Ileum (tissue), 1 donor: ENCODE measurements around a stretch of chr22.

DNA sequence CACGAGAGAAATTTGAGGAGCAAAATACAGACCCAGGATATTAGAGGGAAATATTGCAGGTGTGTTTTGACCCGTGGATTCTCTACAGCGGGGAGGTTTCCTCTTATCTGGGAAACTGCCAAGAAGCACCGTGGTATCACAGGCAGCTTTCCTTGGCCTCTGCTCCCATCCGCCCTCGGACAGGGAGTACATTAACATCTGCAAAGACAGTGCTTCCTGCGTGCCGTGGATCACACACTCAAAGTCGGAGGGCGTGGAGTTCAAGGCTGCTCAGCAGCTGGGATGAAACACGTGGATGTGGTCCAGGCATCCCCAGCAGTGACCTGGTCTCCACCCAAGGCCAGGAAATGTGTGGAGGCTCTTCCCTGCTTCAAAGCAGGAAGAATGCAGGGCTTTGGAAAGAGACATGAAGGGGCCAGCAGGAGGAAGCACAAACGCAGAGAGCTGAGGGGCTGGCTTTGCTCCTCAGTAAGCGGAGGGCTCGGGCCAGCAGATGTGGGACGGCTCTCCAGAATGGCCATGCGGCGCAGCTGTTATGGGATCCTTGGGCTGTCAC, 437.8 kb downstream of the TBC1D22A start:
- PRO-cap, result no peak

DNA sequence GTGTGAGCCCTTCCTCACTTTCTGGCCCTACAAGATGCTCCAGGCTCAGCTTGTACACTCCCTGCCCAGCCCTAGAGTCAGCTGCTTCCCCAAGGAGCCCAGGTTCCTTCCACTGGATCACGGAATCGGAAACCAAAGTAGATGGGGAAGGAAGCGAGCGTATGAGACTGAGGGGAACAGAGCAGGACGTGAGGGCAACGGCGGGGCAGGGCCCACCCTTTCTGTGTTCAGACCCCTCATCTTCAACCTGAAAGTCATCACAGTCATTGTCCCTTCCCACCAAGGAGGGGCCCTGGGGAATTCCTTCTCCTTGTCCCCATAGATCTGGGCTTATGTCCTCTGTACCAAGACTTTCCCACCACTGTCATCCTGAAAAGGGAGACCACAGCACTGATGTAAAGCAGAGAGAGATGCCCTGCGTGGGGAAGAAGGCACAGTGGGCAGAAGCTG, 605.9 kb upstream of the TAFA5 start:
- PRO-cap, result no peak

- PRO-cap, result no peak
These were observed 416.7 kb upstream of the TAFA5 start for GRCh38 chr22:48072722-48073037.

DNA sequence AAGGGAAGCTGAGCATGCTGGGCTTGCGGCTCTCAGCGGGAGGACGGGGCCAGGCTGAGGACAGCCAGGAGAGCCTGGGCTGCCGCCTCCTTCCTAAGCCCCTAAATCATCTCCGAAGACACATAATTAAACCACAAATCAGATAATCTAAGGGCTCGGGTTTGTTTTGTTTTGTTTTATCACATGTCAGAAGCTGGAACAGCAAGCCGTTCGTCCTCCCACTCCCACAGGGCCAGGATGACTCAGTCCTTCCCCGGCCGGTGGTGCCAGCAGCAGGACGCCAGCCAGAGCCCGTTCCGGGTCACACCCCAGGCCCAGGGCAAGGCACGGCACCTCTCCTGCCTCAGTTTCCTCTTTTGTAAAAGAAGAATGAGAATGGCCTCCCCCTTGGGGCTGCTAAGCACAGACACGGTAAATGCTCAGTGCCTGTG, 399.3 kb upstream of the TAFA5 start:
- PRO-cap, result no peak

DNA sequence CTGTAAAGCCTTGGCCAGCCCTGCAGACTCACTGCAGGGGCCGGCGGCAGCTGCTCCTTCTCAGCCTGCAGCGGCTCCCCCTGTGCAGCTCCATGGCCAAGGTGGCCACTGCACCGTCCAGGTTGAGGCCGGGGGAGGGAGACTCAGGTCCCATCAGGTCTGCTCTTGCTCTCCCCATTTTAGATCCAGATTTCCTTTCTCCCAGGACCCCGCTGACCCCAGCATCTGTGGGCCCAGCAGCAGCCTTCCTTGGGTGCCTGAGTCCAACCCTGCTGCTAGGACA, 122.7 kb upstream of the TAFA5 start:
- PRO-cap, result no peak

DNA sequence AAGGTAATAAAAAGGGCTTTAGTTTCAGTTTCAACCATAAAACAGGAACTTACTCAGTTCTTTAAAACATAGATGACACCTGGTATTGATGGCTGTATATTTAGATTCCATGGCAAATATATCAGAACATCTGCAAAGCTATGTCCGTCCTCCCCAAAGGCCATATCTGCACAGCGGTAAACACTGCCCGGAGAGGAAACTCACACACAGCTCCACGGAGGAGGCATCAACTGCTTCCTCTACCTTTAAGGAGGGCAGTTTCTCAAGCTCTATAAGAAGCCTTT, 345.1 kb downstream of the TAFA5 start:
- PRO-cap, result no peak

DNA sequence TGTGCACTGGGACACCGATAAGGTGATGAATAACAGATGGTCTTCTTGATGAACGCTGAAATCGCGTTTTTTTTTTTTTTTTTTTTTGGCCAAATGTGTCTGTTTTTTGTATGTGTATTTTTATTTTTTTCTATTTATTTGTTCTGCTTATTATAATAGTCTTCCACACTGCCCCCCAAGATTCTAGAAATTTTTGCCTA, 577.4 kb downstream of the TAFA5 start:
- PRO-cap, result unidirectional peak, minus-strand start at position 76 of the sequence

GRCh38 chr22:49471172-49471582, 356.5 kb downstream of the BRD1 start:
- PRO-cap, result no peak

GRCh38 chr22:49592699-49593550, 234.7 kb downstream of the BRD1 start:
- PRO-cap, result no peak

DNA sequence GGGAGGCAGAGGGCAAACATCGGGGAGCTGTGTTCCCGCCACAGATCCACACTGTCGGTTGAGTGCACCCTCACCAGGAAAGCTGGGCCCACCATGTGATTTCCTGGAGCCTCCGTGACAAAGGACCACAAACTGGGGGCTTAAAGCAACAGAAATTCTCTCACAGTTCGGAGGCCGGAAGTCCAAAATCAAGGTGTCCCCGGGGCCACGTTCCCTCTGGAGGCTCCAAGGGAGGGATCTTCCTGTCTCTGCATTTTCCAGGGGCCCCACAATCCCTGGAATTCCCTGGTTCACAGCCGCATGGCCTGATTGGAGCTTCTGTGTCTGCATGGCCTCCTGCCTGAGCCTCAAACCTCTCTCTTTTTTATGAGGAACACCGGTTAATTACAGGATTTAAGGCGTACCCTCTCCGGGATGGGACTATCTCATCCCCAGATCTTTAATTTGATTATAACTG, 169.3 kb downstream of the BRD1 start:
- PRO-cap, result no peak

DNA sequence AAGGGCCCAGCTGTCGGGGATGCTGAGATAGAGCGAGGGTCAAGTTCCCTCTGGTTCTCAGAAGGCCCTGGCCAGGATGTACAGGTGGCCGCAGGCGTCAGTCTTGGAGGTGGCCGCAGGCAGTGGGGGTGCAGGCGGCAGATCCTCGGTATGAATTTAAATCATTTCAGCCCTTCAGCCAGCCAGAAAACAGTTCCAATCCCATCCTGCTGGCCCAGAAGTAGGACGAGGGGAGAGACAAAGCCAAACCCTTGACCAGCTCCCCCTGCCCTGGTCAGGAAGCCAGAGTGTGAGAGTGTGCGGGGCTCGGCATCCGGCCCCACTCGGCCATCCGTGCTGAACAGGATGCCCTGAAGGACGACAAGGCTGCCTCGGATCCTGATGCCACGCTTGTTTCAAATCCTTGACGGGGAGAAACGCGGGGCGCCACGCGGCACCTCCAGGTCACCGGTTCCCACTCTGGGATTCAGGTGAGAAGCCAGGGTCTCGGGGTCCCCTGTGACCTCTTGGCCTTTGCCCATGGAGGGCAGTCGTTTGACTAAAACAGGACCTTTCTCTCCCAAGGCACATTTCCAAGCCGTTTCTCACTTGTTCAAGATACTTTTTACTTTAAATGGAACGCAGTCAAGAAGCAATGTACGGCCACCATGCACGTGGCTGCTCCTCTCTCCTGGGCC, 167.8 kb downstream of the BRD1 start:
- PRO-cap, result no peak

DNA sequence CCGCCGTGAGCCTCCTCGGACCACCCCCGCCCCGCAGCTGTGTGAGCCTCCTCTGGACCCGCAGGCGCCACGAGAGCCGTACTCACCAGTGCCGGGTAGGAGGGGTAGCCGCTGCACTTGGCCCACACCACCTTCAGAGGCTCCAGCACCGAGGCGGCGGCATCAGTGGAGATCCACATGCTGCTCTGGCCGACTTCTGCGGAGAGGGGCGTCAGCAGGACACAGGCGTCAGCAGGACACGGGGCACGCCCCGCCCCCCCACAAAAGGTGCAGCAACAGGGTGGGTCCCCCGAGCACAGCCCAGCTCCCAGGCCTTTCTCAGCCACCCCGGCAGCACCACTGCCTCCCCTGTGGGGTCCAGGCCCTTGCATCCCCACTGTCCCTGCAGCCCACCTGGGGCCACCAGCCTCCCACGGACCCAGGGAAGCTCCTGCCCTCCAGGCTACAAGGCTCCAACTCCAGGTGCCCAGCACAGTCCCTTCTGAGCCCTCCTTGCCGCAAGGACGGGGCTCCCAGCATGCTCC, 51.6 kb downstream of the BRD1 start:
- PRO-cap, result no peak

DNA sequence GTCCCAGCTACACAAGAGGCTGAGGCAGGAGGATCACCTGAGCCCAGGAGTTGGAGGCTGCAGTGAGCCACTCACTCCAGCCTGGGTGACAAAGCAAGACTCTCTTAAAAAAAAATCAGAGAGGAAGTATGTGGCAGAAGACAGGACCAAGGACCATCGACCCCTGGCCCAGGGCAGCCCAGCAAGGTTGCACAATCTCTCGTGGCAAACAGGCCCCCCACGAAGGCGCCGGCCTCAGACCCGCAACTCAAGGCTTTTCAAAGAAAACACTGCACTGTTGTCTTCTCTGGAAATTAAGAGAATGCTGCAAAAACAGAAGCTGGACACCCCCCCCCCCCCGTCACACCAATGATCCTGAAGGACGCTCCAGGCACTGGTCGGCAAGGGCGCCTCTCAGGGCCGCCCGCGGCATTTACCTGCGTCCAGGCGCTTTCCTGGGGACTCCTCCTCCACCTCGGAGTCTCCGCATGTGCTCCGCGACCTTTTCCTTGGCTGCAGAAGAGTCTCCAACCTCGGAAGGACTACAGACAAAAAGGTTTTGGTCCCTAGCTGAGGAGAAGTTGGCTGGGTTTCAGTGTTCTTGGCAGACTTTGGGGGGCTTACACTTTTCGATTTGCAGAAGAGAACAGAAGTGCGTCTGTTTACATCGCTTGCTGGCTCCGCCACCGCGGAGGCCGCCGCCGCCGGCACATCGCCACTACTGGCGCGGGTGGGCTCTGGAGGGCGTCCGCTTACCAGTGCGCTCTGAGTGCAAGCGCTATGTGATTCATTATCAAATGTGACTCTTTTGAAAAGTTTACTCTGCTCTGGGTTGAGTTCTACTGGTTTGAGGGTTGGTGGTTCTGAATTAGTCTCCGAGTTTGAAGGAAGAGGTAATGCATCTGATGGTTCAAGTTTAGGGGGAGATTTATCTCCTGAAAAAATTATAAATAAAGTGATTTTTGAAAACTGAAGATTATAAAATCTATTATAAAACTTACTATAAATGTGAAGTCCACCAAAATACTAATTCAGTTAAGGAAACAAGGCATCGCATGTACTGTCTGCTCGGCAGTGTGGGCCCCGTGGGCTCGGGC, 40.4 kb downstream of the BRD1 start:
- PRO-cap, result no peak

DNA sequence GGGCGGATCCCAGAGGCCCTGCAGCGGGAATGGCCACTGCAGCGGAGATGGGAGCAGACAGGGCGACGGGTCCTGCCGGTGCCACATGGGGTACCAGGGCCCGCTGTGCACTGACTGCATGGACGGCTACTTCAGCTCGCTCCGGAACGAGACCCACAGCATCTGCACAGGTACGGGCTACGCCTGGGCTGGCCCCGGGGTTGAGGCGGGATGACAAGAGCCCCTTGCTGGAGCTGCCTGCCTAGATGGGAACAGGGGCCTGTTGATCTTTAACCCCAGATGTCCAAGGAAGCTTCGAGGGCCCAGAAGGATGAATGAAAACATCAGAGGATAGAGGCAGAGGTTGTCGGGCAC, 3.1 kb downstream of the CRELD2 start:
- PRO-cap, result no peak

DNA sequence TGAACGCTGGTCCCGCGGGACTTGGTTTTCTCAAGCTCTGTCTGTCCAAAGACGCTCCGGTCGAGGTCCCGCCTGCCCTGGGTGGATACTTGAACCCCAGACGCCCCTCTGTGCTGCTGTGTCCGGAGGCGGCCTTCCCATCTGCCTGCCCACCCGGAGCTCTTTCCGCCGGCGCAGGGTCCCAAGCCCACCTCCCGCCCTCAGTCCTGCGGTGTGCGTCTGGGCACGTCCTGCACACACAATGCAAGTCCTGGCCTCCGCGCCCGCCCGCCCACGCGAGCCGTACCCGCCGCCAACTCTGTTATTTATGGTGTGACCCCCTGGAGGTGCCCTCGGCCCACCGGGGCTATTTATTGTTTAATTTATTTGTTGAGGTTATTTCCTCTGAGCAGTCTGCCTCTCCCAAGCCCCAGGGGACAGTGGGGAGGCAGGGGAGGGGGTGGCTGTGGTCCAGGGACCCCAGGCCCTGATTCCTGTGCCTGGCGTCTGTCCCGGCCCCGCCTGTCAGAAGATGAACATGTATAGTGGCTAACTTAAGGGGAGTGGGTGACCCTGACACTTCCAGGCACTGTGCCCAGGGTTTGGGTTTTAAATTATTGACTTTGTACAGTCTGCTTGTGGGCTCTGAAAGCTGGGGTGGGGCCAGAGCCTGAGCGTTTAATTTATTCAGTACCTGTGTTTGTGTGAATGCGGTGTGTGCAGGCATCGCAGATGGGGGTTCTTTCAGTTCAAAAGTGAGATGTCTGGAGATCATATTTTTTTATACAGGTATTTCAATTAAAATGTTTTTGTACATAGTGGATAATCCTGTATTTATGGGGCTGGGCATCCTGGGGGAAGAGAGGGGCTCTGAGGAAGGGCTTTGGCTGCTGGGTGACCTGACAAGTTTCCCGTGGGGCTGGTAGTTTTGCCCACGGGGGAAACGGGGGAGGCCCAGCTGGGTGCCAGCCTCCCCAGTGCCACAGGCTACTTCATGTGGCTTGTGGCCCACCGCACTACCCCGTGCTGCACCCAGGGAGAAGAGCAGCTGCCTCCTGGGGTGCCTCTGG, 3.0 kb downstream of the PIM3 start:
- PRO-cap, result no peak

- PRO-cap, result no peak
These were observed 9.0 kb downstream of the PIM3 start for GRCh38 chr22:49969627-49969824.

- PRO-cap, result no peak
These were observed 9.3 kb downstream of the PIM3 start for GRCh38 chr22:49969825-49970393.

GRCh38 chr22:49970965-49971814, 10.6 kb downstream of the PIM3 start:
- PRO-cap, result unidirectional peak, plus-strand start at chr22:49971022; unidirectional peak, plus-strand start at chr22:49971082; bidirectional peak, plus-strand start at chr22:49971572, minus-strand start at chr22:49971411

DNA sequence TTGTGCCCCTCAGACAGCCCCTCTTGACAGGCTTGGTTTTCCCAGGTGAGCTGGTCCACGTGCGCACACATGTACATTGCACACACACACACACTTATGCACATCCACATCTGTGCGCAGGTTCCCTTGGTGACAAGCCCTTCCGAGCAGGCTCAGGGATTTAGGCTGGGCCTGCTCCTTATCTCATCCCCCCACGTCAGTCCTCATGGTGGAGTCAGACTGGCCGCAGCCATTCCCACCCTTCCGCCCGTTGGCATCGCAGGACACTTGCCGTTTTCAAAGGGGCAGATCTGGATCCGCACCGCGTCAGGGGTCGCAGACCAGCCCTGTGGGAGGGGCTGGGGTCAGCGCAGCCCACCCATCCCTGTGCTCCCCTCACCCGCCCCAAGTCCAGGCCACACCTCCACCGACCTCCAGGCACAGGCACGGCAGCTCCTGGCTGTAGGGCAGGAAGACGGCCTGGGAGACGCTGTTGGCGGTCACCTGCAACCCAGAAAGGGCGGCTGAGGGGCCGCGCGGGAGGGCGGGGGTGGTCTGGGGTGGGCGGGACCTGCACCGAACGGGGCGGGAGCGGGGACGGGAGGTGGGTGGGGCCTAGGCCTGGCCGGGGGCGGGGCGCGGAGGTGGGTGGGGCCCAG, 13.4 kb downstream of the IL17REL start:
- PRO-cap, result no peak

DNA sequence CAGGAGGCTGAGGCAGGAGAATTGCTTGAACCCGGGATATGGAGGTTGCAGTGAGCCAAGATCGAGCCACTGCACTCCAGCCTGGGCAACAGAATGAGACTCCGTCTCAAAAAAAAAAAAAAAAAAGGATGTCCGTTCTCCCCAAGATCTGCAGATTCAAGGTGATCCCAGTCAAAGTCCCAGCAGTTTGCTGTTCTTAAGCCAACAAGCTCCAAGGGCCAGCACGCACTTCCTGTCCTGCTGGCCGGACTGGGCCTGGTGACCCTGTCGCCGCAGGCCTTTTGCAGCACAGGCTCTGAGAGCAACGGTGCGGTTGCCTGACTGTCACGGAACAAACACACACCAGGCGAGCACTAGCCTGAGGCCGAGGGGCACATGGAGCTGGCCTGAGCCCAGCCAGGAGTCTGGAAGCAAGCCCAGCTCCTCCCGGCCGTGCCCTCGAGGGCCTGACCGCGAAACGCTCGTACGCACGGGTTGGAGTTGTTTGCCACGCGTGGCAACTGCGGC, 14.9 kb upstream of the IL17REL start:
- PRO-cap, result no peak